Cardiac ventricle fibroblast (primary cell): ENCODE data around the genes FKBP4, TULP3 and TSPAN9.

GRCh38 chr12:1921961-1922448 is 3.6 kb upstream of the CACNA2D4 start:
- RAMPAGE, long total RNA, result no peak

- RAMPAGE, long total RNA, result no peak
These were observed 16.4 kb upstream of the CACNA2D4 start for GRCh38 chr12:1934924-1935136.

DNA sequence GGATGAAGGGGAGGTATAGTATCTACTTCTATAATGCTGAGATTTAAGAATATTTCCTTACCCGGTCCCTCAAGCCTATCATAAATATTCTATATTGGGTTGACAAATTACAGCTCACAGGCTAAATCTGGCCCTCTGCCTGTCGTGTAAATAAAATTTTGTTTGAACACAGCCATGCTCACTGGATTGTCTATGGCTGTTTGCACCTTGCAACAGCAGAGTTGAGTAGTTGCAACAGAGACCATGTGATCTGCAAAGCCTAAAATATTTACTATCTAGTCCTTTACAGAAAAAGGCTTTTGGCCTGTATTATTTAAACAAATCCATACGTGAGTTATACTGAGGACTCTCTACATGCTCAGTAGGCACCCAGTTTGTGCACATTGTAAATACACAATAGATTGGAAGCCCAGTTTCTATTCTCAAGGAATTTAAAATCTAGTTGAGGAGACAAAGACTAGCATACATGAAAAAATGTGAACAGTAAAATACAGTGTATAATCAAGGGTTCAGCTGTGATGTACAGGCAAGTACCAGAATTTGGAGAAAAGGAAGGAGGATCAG is 8.0 kb upstream of the DCP1B start:
- RAMPAGE, long total RNA, result no peak

- RAMPAGE, long total RNA, result no peak
These were observed 85.0 kb downstream of the CACNA1C start for GRCh38 chr12:2137722-2138239.

DNA sequence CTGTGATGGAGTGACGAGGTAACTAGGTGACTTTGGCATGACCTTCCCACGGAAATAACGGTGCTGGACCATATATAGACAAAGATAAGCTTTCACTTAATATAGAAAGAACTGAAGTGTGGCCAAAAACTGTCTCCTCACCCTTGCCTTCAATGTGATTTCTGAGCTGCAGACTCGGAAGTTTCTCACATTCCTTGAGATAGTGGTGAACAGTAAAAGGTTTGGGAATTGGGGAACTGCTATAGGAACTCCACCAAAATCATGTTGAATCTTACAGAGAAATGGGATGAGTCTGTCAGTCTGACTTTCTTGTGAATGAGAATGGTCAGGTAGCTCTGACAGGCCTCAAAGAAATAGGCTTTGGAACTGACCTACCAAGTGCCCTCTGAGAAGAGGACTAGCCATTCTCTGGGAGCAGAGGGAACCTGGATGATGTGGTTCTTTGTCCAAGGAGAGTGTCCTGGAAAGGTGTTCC is 185.5 kb downstream of the CACNA1C start:
- RAMPAGE, long total RNA, result no peak

DNA sequence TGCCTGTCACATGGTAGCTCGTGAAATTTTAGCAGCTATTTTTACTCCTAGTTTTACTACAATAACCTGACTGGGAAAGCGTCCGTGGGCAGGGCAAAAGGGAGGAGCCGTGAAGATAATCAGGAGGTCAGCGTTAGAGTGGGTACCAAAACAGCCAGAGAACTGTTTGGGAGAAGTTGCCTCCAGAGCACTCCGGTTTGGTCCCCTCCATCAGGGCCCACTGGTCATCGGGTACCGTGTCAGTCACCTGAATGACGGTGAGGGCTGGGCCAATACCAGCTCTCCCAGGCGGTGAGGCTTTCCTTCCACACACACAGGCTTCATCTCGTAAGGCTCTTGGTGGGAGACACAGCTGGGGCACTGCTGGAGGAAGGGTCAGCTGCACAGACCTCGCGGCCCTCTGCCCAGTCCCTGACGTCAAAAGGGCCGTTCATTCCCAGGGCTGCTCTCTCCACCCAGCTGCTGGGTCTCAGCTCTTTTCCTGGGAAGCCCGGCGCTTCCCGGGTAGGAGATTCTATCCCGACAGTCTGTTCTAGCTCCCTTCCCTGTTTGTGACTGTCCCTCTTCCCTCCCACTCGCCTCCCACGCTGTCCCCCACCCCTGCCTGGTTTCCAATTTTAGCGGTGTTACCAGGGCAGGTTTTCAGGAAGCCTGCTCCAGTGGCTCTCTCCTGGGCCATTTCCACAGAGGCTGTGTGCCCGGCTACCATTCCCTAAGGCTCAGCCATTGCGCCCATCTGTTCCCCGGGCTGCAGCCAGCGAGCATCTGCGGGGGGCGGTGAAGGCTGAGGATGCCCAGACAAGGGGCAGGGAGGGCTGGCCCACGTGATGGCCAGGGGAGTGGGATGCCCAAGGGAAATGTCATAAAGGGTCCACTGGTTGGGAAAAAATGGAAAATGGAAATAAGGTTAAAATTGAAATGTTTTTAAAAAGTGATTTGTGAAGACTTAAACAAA is 186.5 kb downstream of the CACNA1C start:
- RAMPAGE, long total RNA, result no peak

- RAMPAGE, long total RNA, result no peak
These were observed 196.1 kb downstream of the CACNA1C start for GRCh38 chr12:2248744-2249524.

DNA sequence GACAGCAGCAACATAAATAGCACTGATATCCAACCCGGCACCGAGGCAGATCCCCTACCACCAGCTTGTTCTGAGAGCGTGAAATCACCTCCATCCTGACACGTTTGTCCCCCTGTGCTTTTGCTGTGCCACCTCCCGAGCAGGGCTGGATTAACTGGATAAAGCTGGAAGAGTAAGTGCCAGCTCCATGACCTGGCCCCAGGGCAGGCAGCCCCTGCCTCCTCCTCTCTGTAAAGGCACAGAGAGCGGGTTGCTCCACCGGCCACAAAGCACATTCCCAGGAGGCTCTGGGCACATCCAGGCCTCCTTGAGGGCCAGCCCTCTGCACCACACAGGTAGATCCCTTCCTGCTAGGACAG is 251.6 kb downstream of the CACNA1C start:
- RAMPAGE, long total RNA, result no peak

GRCh38 chr12:2553610-2554167 is 241.1 kb upstream of the FKBP4 start:
- RAMPAGE, long total RNA, result no peak

DNA sequence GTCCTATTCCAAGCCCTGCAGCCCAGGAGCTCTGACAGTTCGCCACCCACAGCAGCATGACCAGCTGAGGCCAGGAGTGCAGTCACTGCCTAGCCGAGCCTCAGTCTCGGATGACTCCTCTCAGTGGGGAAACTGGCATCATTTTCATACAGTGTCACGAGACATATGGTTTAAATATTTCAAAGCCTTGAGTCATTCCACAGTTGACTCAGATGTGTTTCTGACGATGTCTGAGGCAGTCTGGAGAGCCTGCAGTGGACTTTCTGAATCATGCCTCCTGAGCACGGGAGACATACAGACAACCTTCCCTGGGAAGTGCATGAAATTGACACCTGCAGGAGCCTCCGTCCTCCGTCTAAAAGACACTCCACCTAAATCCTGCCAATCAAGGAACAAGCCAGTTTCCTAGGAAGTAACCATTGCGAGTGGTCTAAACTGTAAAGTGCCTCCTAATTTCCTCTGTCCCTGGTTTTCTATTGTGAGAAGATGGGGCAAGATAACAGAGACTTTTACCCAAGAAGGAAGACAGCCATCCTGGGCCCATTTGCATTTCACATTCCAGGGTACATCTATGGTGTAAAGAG is 180.9 kb upstream of the FKBP4 start:
- RAMPAGE, long total RNA, result no peak

GRCh38 chr12:2794402-2795607 is at the start of gene FKBP4:
Gene FKBP4 (plus strand): TSS chr12:2794970.
- RAMPAGE, long total RNA, result no peak

GRCh38 chr12:2842794-2843439 is 8.1 kb upstream of the NRIP2 start:
- RAMPAGE, long total RNA, result no peak

DNA sequence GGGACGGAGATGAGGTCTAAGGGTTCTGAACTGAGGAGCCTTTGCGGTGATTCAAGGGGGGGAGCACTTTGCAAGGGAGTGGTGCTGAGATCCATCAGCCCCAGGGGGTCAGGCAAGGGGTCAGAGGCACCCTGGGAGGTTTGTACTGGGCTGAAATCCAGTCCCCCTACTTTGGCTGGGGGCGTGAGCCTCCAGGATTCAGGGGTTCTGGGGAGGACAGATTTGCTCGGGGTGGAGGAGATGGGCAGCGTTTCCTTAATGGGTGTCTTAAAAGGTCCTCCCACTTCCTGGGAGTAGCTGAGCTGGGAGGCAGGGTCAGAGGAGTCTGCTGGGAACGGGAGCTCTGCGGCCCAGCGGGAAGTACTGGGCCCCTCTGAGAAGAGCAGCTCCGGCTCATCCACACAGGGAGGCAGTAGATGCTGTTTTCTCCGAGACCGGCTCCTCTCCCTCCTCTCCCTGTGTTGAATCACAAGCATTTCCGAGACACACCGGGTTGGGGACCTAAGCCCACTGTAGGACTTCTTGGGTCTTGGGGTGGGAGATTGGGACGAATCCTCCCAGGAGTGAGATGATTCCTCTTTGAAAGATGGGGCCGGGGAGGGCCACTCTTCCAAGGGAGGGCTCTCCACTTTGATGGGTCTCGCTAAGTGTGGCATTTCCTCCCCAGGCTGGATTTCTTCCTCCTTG is 2.2 kb upstream of the TEX52 start:
- RAMPAGE, long total RNA, result no peak

GRCh38 chr12:2890159-2890990 is at the start of gene TULP3:
Gene TULP3 (plus strand): TSS chr12:2890891.
- RAMPAGE, long total RNA, result start-site peak on the plus strand at chr12:2890871-2890923, 195 and 46 reads in 2 replicates

GRCh38 chr12:3041564-3041978 is 35.6 kb upstream of the TSPAN9 start:
- RAMPAGE, long total RNA, result no peak

GRCh38 chr12:3076523-3077776 is at the start of gene TSPAN9:
Gene TSPAN9 (plus strand): TSS chr12:3077379.
- RAMPAGE, long total RNA, result start-site peak on the plus strand at chr12:3077366-3077423, 97 and 34 reads in 2 replicates

GRCh38 chr12:3084708-3085713 is 7.8 kb downstream of the TSPAN9 start:
- RAMPAGE, long total RNA, result no peak

- RAMPAGE, long total RNA, result no peak
These were observed 9.6 kb downstream of the TSPAN9 start for GRCh38 chr12:3086740-3087300.

GRCh38 chr12:3130487-3130913 is 53.3 kb downstream of the TSPAN9 start:
- RAMPAGE, long total RNA, result no peak

DNA sequence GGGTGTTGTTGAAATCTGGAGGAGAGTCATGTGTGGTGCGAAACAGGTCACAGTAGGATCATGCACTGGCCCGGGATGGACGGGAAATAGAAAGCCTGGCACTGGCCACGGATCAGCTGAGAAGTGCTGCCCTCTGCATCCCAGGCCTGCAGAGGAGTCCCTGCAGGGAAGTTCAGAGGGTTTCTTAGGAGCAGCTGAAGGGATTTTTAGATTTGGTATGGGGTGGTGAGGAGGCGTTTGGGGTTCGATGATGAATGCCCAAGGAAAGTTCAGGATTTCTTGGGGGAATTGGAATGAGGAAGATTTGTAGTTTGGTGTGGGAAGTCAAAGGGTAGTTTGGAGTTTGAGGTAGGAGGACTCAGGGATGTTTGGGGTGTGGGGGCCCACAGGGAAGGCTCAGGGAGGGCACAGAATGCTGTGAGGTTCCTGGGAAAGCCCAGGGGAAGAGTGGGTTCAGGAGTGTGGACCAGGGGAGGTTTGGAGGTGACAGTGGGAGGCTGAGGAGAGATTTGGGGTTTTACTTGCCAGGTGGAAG is 63.3 kb downstream of the TSPAN9 start:
- RAMPAGE, long total RNA, result no peak